Measurements from ENCODE around the genes RXRA and MRPS2.

DNA sequence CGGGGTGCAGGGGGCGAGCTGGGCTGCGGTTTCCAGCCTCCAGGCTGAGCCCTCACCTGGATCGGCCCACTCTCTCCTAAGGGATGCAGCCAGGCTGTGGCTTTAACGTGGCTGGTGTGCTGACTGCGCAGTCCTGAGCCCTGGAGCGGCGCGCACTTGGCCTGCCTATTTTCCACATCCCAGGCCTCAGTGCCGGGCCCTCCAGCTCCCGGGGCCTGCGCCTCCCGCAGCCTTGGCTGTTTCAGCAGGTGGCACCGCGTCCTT is 27.0 kb downstream of the WDR5 start:
- CAGE, long polyA plus RNA, result no peak
- RRBS, result 47% methylated on average over 5 of the region's 15 CpGs

DNA sequence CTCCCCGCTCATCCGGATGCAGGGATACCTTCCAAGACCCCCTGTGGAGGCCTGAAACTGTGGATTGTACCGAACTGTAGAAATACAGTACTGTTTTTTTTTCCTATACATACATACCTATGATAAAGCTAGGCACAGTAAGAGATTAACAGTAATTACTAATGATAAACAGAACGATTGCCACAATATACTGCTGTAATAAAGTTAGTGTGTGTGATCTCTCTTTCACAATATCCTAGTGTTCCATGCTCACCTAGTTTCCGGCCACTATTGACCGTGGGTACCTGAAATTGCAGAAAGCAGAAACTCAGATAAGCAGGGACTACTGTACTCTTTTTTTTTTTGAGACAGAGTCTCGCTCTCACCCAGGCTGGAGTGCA is 33.2 kb downstream of the WDR5 start:
- CAGE, long polyA plus RNA, result no peak
- RRBS, result 68% methylated on average over 2 of the region's 7 CpGs

DNA sequence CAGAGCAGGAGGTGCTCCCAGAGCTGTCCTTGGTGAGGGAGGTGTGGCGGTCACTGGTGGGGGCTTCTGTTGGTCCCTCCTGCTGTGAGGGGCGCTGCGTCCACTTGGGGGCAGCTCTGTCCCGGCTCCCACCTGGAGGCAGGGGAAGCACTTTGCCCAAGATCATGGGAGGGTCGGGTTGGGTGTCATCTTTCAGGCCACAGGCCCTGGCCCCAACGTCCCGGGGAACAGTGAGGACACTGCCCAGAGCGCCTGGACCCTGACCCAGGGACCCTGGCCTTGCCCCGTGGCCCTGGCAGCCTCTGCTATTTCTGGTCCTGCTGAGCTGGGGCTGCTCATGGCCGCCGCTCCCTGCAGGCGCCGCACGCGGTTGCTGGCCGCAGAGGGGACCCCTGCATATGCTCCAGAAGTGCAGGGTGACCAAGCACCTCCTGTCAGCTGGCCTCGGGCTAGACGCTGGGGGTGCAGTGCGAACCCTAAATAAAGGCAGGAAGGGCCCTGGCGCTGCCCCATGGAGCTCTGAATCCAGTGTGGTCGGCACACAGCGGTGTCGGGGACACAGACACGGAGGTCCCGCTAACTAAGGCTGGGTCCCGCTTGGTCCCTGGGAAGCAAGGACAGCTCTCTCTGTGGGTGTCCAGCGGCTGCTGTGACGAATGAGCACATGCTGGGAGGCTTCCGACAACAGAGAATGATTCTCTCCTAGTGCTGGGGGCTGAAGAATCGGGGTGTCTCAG is 40.2 kb downstream of the WDR5 start:
- CAGE, long polyA plus RNA, result no peak
- RRBS, result no CpG with 5 or more reads among the region's 30 CpGs

DNA sequence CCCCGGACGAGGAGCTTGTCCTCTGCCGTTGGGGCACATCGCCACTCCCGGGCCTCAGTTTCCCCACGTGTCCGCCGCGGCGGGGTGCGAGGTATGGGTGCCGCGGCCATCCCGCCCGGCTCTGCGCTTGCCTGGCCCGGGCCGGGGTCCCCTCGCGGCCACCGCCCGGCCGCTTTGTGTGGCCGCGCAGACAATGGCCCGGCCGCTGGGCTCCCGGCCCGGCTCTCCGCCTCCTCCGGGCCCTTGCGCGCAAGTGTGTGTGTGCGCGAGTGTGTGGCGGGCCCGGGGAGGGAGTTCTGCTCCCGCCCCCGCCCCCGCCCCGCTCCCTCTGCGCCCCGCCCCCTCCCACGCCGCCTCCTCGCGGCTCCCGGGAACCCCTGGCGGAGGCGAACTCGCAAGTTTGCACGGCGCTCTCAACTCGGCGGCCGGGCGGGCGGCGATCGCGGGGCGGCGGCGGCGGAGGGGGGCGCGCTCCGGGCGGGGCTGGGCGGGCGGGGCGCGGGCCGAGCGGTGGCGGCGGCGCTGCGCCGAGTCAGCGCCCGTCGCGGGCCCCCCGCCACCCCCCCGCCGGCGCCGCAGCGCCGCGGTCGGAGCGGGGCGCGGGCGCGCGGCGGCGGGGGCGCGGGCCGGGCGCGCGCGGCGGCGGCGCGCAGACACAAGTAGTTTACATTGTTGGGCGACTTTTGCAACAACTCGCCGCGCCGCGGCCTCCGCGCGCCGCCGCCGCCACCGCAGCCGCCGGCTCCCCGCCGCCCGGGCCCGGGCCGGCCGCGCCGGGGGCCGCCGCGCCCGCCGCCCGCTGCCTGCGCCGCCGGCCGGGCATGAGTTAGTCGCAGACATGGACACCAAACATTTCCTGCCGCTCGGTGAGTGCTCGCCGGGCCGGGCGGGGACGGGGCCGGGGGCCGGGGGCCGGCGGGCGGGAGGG is at the start of gene RXRA:
RXRA (plus strand) TSS at position 662 of the 928 bp plus-strand sequence.
- CAGE, long polyA plus RNA, result no peak
- RRBS, result 2% methylated on average over 103 of the region's 158 CpGs

DNA sequence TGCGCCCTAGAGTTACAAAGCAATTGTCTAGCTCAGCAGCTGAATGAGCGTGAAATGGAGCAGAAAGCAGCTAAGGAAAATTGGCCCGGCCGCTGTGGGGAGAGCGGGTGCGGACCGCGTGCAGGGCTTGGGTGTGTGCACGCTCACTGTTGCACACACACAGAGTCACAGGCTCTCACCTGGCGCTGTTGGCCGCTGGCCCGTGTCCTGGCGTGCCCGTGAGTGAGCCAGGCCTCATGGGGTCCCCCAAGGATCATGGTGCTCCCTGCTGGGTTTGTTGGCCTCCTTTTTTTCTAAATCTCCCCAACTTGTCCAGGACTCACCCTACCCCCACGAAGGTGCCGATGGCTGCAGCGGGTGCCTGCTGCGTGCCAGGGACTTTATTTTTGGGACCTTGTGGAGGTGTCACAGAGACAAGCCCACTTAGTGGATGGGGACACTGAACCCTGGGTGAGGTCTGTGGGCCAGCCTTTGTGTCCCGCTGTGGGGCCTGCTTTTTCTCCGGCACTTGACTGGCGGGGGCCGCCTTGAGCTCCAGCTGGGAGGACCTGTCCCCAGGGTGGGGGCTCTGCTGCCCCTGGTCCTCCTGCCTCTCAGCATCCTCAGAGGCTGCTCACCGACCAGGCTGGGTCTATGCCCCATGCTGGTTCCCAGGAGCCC is 5.2 kb downstream of the RXRA start:
- CAGE, long polyA plus RNA, result no peak
- RRBS, result no CpG with 5 or more reads among the region's 23 CpGs

GRCh38 chr9:134334970-134335648 is 8.9 kb downstream of the RXRA start:
- CAGE, long polyA plus RNA, result no peak
- RRBS, result no CpG with 5 or more reads among the region's 6 CpGs

GRCh38 chr9:134344155-134344804 is 18.0 kb downstream of the RXRA start:
- CAGE, long polyA plus RNA, result no peak
- RRBS, result no CpG with 5 or more reads among the region's 14 CpGs

DNA sequence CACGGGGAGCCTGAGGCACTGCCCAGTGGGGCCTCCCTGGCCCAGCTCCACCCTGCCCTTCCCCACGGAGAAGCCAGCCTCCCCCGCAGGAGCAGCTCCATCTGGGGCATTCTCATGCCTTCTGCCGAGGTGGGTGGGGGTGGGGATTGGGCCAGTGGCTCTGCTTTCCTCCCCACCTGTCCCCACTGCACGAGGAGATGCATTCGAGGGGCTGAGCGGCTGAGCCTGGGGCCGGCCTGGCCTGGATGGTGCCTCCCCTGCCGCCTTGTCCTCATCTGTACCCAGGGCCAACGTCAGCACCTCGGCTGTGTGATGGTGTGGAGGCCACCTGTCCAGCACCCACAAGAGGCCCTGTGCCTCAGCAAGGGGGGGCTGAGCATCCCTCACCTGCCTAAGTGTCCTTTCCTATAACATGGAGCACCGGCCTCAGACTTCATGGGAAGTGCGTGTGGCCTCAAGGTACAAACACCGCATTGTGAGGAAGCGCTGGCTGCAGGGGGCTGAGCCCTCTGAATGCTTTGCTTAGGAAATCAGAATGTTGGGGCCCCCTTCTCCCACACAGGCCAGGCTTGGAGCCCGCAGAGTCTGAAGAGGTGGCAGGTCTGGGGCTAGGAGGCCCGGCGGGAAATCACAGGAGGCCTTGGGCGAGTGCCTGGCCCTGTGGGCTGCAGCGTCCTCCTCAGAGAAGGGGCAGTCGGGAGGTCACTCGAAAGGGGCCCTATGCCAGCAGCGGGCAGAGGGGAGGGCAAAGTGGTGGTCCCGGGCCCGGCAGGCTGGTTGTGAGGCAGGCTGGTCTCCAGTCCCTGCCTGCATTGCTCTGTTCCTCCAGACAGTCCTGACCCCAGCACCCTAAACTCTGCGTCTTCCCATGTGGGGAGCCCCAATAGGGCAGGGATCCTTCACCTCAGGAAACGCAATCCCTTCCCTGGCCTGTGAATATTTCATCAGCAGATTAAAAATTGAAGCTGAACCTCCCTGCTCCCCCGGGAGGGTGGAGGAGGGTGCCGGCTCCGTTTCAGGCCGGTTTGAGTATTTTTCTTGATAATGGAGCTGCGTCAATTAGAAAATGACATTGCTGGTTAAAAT is 24.7 kb downstream of the RXRA start:
- CAGE, long polyA plus RNA, result no peak
- RRBS, result no CpG with 5 or more reads among the region's 32 CpGs

DNA sequence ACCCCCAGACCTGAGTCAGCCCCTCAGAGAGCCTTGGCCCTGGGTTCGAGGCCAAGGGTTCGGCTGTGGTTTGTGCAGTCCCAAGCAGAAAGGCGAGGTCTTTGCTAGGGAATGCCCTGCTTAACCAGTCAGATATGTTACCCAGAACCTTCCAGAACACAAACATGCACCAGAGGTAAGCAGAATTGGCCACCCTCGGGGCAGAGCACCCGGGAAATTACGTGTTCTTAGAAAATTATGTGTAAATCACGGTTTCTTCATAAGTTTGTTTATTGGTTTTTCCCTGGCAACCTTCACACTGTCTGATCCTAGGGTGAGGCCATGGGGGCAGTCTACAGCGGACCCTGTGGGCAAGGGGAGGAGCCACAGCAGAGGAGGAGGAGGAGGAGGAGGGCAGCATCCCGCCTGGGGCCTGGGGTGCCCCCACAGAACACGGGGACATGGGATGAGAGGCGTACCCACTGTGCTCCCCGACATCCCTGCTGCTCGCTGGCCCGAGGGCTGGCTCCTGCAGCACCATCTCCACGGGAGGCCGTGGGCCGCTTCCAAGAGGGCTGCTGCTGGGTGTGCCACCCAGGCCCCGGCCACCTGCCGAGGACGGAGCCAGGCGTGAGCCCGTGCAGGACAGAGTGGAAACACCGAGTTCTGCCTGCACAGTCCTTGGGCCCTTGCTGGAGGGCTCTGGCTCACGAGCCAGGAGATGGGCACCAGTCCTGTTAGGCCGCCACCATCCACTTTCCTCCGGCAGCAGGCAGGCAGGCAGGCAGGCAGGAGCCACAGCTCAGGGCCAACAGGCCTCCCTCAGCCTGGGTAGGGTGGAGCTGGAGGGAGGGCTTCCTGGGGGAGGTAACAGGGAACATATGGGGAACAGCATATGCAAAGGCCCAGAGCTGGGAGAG is 31.6 kb downstream of the RXRA start:
- CAGE, long polyA plus RNA, result no peak
- RRBS, result no CpG with 5 or more reads among the region's 26 CpGs

- CAGE, long polyA plus RNA, result no peak
- RRBS, result no CpG with 5 or more reads among the region's 14 CpGs
Observed at GRCh38 chr9:134358459-134359211, 32.4 kb downstream of the RXRA start.

- CAGE, long polyA plus RNA, result no peak
- RRBS, result no CpG with 5 or more reads among the region's 20 CpGs
Observed at GRCh38 chr9:134374341-134374973, 48.2 kb downstream of the RXRA start.

- CAGE, long polyA plus RNA, result no peak
- RRBS, result 77% methylated on average over 2 of the region's 22 CpGs
Observed at GRCh38 chr9:134380620-134381611, 54.7 kb downstream of the RXRA start.

DNA sequence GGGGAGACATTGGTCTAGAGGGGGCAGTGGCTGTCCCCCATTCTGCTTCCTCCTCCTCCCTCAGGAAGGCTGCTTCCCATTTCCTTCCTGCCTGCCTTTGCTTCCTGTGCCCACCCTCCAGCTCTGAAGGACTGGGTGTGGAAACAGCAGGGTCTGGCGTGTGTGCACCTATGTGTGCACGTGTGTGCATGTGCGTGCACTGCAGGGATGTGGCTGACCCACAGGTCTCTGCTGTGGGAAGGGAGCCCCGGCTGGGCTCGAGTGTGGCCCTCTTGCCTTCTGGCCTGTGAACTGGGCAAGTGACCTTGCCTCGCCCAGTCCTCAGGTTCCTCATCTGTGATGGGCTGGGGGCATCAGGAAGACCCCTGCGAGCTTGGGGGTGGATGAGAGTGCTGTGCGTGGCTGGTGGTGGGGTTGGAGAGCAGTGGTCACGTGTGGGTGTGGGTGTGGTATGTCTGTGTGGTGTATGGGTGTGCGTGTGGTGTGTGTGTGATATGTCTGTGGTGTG is 86.6 kb downstream of the RXRA start:
- CAGE, long polyA plus RNA, result no peak
- RRBS, result no CpG with 5 or more reads among the region's 10 CpGs

- CAGE, long polyA plus RNA, result no peak
- RRBS, result 97% methylated on average over 10 of the region's 23 CpGs
Observed at GRCh38 chr9:134416873-134417512, 90.7 kb downstream of the RXRA start.

DNA sequence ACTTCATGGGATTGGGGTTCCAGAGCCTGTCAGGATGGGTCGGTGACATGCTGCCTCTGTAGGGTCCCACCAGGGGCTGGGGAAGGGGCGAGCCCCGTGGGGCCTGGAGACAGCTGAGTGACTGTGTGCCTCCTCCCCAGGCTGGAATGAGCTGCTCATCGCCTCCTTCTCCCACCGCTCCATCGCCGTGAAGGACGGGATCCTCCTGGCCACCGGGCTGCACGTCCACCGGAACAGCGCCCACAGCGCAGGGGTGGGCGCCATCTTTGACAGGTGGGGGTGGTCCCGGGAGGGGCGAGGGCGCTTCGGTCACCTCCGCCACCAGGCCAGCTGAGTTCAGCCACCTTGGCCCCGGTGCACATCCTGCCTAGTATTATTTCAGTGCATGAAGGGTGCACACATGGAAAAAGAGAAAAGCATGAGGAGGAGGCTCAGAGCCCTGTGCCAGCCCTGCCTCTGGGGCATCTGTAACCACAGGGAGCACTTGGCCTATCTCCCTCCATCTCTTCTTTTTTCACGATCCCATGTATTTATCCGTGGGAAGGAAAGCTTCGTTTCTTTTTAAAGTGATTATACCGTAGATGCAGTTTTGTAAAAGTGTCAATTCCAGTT is 102.8 kb downstream of the RXRA start:
- CAGE, long polyA plus RNA, result no peak
- RRBS, result 95% methylated on average over 10 of the region's 24 CpGs

GRCh38 chr9:134434818-134435603 is 108.8 kb downstream of the RXRA start:
- CAGE, long polyA plus RNA, result no peak
- RRBS, result no CpG with 5 or more reads among the region's 20 CpGs

DNA sequence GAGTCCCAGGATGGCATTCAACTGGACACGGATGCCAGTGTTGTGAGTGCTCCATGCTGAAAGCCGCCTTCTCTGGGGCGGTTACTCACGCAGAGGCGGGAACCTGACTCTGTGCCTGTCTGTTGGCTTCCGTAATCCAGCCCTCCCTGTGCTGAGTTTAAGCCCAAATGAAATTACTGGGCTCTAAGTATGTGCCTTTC is 20.2 kb downstream of the COL5A1 start:
- CAGE, long polyA plus RNA, result no peak
- RRBS, result no CpG with 5 or more reads among the region's 6 CpGs

DNA sequence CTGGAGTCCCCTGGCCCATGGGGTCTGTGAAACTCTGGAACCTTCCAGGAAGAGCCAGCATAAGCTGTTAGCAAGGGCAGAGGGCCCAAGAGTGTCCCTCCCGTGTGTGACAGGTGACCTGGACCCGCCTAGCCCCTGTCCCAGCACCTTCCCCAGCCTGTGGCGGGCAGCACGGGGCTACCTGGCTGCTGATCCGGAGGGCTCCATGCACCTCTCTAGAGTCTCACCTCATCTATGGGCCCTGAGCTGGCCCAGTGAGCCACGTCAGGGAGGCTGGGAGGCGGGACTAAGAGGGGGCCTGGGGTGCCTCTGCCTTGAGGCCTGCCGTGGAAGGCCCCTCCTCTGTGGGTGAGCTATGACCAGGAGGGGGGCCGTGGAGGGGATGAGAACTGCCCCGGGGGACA is 65.2 kb downstream of the COL5A1 start:
- CAGE, long polyA plus RNA, result no peak
- RRBS, result no CpG with 5 or more reads among the region's 10 CpGs

- CAGE, long polyA plus RNA, result no peak
- RRBS, result no CpG with 5 or more reads among the region's 11 CpGs
Observed at GRCh38 chr9:134747138-134748093, 105.8 kb downstream of the COL5A1 start.

DNA sequence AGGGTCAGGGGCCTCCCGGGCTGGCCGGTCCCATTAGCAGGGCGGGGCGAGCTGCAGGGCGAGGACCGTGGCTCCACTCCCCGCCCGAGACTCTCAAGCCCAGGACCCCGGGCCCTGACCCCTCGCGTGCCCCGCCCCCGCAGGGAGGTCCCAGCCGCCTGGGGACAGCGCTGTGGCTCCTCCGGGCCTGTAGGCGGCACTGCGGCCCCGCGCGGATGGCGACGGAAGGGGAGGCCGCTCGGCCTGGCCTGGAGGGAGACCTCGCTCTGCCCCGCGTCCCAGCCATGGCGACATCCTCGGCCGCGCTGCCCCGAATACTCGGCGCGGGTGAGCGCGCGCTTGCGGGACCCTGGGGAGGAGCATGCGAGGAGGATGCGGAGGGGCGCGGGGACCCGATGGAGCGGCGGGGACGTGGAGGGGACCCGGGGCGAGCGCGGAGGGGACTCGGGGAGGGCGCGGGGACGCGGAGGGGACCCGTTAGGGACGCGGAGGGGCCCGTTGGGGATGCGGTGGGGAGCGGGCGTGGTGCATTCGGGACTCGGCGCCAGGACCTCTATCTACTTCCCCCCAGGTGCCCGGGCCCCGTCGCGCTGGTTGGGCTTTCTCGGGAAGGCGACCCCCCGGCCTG is at the start of gene MRPS2:
MRPS2 (plus strand) TSS at position 256 of the 628 bp plus-strand sequence.
- CAGE, long polyA plus RNA, result start-site peak on the plus strand centred at position 255 of the sequence, 8 bp wide, 143 and 64 reads in 2 replicates
- RRBS, result 2% methylated on average over 21 of the region's 74 CpGs